ENCODE measurements around a stretch of chr15.

GRCh38 chr15:99009800-99010038, 2.1 kb upstream of the PGPEP1L start:
- PRO-cap: no peak
- RAMPAGE, long total RNA, 2 experiments: no peak in any of the 2 experiments

- PRO-cap: no peak
- RAMPAGE, long total RNA, 2 experiments: no peak in any of the 2 experiments
These were observed 127.1 kb upstream of the MEF2A start for GRCh38 chr15:99438584-99439141.

- PRO-cap: no peak
- RAMPAGE, long total RNA, 2 experiments: no peak in any of the 2 experiments
These were observed 118.3 kb upstream of the MEF2A start for GRCh38 chr15:99447467-99447835.

DNA sequence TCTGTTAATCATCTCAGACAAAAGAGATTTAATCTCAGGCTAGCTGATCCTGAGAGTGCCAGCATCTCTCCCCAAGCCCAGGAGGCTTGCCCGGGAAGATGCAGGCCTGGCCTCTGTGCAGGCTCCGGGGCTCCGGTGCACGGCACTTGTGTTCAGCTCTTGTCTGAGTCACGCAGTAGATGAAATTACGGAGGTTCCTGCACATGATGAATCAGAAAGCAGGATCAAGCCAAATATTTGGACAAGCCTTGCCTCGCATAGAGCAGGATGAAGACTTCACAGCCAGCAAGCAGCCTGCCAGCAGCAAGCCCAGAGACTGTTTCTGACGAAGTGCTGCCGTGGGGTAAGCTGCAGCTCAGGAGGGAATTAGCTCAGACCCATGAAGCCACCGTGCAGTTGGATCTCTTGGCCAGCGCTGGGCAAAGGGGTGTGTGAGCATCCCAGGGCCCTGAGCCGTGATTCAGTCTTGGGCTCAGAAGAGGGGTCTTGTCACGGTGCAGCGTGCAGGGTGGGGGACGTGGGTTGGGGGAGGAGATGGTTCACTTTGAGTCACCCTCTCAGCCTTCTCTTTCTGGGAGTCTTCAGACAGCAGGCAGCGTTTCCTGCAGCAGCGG, 89.2 kb upstream of the MEF2A start:
- PRO-cap: no peak
- RAMPAGE, long total RNA, 2 experiments: no peak in any of the 2 experiments

DNA sequence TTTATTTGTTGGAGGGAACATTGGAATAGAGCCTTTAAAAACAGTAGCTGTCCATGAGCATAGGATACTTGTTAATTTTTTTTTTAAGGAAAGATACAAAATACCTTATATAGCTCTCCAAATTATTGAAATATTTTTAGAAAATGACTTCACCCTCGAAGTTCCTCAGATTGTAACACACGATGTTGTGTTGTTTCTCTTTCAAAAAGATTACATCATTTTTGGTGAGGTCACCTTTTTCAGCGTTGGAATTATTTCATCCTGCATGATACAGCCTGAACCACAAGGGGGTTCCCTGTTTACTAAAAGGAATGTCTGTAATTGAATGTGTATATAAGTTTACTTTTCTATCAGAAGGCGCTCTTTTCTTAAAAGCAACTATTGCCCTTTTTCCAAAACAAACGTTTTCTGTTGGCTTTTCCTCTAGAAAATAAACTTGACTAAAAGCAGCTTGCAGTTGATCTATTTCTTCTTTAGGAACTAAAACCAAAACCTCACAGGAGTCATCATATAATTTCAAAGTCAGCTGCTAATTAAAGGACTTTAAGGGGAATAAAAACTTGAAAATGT, 29.6 kb downstream of the LYSMD4 start:
- PRO-cap: no peak
- RAMPAGE, long total RNA, 2 experiments: no peak in any of the 2 experiments

- PRO-cap: no peak
- RAMPAGE, long total RNA, 2 experiments: no peak in any of the 2 experiments
These were observed 182.7 kb upstream of the LYSMD4 start for GRCh38 chr15:99915889-99916363.

DNA sequence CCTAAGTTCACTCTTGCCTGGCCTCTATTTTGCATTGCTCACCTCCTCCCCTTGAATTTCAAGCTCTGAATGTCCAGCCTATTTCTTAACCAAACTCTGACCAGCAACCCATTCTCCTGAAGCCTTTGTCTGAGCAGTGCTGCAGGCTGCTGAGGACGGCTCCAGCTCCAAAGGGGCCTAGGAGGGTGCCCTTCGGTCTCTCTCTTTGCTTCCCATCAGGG, 262.0 kb upstream of the LYSMD4 start:
- PRO-cap: no peak
- RAMPAGE, long total RNA, 2 experiments: no peak in any of the 2 experiments

DNA sequence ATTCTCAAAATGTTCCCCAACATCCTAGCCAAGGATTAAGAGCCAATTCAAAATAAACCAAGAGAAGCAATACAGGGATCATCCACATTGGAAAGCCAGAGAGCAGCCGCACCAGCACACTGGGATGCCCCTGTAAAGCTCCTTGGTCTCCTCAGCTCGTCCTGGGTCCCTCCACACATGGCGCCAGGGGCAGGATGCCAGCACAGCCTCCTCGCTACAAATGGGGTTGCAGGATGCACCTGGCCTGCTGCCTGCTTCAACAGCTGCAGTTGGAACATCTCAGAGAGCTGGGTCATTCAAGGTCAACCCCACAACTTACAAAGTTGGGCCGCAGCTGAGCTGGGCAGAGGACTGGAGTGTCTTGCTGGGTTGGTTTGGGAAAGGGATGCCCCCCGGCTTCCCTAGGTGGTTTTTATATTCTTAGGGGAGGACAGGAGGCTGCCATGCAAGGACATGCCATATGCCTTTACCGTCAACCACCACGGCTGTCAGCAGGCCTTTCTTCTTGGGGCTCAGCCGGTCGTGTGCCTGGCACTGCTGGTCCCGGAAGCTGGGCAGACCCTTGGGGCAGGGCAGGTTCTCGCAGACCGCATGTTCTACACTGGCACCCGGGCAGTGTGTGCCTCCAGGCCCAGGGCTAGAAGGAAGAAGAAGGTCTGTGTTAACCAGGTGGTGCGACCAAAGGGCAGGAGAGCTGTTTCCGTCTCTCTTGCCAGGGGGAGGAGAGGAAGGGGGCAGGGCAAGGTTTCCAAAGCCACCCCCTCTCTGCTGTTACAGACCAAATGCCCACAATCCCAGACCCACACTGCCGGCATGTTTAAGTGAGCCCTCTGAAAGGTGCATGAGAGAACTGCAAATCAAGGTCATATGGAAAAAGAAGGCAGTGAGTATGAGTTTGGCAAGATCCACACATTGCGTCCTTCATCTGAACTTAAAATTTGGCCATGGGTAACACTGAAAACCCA, 225.1 kb downstream of the ADAMTS17 start:
- PRO-cap: no peak
- RAMPAGE, long total RNA, 2 experiments: no peak in any of the 2 experiments

DNA sequence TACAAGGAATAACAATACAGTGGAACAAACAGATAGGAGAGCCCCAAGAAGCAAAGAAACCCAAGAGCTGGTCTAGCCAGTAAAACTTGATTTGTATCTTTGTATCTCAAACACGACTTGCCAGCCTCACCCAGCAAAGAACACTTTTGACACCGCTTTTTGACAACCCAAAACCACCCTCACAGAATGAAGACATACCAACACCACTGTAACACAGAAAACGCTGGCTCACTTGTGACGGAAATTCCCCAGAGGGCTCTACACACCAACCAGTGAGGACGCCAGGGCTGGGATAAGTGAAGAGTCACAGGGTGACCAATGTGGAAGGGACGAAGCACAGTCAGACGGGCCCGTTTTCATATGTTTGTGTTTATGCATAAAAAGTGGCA, 94.5 kb downstream of the ADAMTS17 start:
- PRO-cap: no peak
- RAMPAGE, long total RNA, 2 experiments: no peak in any of the 2 experiments

DNA sequence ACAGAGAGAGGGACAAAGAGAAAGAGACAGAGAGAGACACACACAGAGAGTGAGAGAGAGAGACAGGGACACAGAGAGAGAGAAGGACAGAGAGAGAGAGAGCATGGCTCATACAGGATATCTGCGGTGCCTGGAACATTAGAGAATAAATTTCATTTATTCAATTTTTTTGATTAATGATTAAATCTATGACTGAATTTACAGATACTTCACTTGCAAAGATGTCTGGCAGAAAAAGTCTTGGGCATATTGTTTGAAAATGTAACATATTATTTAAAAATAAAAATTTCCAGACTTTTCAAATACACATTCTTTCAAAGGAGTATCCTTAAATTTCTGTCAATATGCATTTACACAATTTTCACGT, 10.5 kb downstream of the CERS3 start:
- PRO-cap: no peak
- RAMPAGE, long total RNA, 2 experiments: no peak in any of the 2 experiments

- PRO-cap: no peak
- RAMPAGE, long total RNA, 2 experiments: no peak in any of the 2 experiments
These were observed 32.5 kb downstream of the LINS1 start for GRCh38 chr15:100569508-100569864.

- PRO-cap: no peak
- RAMPAGE, long total RNA, 2 experiments: no peak in any of the 2 experiments
These were observed 61.6 kb downstream of the ASB7 start for GRCh38 chr15:100663899-100664443.

GRCh38 chr15:100861384-100862246, 18.0 kb upstream of the ALDH1A3 start:
- PRO-cap: no peak
- RAMPAGE, long total RNA, 2 experiments: no peak in any of the 2 experiments

DNA sequence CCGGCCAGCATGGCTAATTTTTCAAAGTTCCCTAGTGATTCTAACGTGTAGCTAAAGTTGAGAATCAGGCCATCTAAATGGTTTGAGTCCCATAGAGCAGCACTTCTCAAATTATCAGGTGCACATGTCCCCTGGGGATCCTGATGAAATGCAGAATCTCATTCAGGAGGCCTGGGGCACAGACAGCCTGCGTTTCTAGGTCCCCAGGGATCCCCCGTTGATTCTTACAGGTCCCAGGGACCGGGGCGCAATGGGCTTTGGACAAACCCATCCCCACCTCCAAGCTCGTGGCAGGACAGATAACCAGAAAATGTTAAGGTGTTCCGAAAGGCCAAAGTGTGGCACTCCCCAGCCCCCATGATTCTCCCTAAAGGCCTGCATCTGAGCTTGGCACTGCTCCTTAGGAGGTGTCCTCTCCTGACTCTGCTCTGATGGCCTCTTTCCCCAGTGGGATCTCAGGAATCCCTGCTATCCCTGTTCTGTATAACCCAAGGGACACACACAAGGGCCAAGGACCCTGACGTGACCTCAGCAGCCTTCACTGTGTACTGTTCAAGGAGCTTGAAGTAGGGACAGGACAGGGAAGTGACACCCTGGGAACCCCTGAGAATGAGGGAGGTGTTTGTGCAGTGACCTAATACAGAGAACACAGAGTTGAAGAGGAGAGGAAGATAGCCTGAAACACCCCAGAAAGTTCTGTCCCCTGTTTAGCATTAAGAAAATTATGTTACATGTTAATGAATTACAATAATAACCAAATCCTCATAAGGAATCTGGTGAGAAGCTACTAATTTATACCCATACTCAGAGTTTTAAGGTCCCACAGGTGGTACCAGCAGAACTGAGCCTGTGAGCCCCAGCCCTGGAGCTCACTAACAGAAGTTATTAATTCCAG, 8.1 kb downstream of the LRRK1 start:
- PRO-cap: no peak
- RAMPAGE, long total RNA, 2 experiments: no peak in any of the 2 experiments

- PRO-cap: no peak
- RAMPAGE, long total RNA, 2 experiments: no peak in any of the 2 experiments
These were observed 67.9 kb downstream of the LRRK1 start for GRCh38 chr15:100987001-100987494.

GRCh38 chr15:101020862-101021420, 101.8 kb downstream of the LRRK1 start:
- PRO-cap: no peak
- RAMPAGE, long total RNA, 2 experiments: start-site peak on the plus strand in 1 of 2 experiments, at chr15:101020813-101021428 at its widest, 10 reads per replicate

DNA sequence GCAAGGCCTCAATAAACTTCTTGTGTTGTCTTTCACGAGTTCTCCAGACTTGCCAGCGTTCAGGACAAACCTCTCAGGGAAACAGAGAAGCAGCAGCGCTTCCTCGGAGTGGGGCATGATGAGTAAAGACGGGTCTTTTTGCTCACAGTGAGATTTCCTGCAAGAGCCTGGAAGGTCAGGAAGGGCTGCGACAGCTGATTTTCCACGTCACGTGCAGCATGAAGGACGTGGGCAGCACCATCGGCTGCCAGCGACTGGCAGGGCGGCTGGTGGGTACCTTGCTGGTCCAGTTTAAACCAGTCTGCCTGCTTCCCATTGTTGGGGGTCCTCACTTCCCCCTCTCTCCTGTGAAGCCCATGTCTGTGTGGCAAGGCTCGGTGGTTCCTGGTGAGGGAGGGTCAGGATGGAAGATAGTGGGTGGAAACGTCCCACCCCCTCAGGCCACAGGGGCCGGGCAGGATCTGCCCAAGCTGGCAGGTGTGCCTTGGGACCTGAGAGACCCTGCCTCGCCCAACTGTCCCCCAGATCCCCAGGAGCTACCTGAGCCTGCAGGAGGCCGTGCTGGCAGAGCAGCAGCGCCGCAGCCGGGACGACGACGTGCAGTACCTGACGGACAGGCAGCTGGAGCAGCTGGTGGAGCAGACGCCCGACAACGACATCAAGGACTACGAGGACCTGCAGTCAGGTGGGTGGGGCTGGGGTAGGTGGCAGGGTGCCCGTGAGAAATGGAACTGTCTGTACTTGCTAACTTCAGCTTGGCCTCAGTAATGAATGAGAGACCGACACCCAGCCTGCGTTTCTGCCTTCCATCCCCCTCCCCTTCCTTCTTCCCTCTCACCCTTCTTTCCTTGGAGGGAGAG, 108.2 kb downstream of the LRRK1 start:
- PRO-cap: no peak
- RAMPAGE, long total RNA, 2 experiments: no peak in any of the 2 experiments

- PRO-cap: no peak
- RAMPAGE, long total RNA, 2 experiments: no peak in any of the 2 experiments
These were observed 132.5 kb downstream of the LRRK1 start for GRCh38 chr15:101051577-101052136.

DNA sequence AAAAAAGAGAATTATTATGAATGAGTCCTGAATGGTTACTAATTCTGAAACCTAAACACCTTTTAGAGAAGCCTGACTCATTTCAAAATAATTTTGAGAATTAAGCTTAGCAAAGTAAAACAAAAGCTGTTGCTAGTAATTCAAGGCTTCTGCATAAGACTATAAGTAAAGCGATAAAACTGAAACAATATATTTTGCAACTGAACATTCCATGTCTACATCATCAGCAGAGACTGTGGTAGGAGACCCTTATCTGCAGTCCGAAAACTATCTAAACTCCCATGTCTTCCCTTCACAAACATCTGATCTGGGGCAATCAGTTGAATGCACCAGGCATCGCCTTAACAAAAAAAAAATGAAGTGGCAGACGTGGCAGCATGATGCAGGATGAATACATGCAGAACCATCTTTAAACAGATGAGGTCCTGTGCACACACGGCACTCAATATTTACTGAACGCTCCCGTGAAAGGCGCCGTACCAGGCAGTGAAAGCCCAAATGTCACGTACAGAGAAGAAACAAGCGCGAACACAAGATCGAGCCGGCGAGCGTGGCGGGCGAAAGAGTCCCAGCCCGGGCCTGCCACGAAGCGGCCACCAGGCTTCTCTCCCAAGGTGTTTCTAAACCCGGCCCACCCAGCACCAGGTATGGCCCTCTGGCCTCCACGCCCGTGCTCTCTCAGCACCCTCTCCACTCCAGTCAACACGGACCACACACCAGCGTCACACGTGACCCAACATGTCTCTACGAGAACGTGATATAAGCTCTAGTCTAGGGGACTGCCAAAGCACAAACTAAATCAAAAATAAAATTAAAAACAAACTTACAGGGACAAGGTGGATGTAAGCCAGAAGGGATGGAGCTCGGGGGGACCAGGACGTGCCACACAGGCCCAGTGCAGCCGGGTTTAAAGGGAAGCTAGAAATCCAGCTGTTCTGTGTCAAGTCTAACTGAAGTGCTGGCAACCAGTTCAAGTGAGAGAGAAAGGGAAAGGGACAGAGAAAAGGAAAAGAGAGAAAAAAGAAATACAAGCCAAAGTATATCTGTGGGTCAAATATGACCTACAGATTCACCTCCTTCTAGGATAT, 62.9 kb downstream of the CHSY1 start:
- PRO-cap: no peak
- RAMPAGE, long total RNA, 2 experiments: no peak in any of the 2 experiments

DNA sequence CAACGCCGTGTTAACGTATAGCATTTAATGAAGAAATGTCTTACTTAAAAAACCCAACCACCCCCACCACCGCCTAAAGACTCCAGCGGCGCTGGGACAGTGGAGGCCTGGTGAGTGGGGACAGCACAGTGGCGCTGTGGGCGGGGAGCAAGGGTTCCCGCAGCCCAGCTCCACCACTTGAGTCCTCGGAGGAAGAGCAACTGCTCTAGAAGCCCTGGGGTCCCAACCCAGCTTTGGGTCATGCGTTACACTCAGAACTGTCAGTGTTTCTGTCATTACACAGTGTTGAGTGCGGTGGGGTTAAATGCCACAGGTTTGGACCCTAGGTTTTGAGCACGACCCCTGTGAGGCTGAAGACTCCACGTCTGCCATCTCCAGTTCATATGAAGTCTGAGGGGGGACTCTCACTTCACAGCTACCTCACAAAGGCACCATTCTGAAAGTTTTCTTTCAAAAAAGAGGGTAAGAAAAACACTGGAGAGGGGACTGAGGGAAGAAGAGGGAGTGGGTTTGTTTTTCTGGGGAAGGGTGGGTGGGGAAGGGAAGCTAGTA, 62.0 kb downstream of the CHSY1 start:
- PRO-cap: no peak
- RAMPAGE, long total RNA, 2 experiments: no peak in any of the 2 experiments